SEM (cell line): Measurements from ENCODE around the genes DCT, GPR180 and SOX21.

DNA sequence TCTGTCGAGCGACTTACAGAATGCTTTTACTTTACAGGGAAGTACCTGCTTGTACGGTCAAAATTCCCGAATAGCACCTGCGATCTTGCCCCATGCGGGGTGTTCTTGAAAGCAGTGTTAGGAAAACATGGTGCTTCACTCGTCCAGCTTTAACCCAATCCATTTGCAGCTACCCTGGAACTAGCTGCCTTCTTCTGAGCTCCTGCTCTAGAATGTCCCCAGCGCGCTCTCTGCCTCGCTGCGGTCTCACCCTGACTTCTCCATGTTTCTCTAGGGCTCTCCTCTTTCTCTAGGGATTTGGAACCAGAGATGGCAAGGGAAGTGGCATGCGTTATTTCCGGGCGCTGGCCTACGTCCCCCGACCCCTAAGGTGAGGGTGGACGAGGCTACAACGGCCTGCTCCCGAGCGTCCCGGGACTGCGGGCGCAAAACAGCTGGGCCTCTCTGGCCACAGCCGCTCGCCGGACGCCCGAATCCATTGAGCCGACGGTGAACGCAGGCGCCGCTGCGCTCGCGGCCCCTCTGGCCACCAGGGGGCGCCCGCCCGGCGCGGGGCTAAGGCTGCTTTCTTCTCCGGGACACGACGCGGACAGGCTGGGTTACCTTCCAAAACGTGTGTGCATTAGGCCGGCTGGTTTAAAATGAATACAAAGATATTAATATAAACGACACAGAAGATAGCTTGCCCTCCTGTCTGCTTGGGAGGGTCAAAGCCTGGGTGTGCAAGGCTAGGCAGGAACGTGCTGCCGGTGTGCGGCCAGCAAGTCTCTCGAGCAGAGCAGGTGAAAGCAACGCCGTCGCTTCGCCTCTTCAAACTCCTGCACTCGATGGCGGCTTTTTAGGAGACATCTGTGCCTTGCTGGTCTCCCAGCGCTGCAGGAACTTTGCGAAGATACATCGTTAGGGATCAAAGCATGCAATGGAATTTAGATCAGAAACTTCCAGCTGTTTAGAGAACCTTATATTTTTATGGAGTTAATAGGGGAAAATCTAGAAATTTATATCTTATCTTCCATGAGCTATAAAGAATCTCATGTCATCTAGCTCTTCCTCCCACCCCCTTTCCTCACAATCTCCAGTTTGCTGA, 1.9 kb upstream of the SPRY2 start:
- PRO-cap = bidirectional peak, plus-strand start at position 566 of the sequence, minus-strand start at position 480 of the sequence; bidirectional peak, plus-strand start at position 823 of the sequence, minus-strand start at position 829 of the sequence

DNA sequence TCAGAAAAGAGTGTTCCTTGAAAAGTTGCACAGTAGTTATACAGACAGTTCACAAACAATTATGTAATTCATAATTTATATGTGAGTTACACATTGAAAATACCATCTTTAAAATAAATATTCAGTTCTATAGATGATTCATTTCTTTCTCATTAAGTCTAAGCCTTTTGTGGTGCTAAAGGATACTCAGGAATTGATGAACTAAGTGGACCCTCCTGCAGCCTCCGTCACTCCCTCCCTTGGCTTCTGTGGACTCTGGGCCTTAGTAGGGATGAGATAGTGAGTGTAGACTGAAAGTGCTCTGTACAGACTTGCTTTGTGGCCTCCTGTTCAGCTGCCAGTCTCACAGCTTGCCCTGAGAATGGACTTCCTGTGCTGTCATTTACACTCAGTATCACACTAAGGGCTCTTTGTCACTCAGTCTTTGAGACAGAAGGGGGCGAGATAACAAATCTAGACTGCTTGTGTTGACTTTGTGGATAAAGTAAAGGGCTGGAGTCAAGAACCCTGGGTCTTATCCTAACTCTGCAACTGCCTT, 20.8 kb upstream of the SPRY2 start:
- PRO-cap = unidirectional peak, minus-strand start at position 363 of the sequence

- PRO-cap = no peak
Measured at GRCh38 chr13:80547891-80548398, 207.0 kb upstream of the SPRY2 start.

DNA sequence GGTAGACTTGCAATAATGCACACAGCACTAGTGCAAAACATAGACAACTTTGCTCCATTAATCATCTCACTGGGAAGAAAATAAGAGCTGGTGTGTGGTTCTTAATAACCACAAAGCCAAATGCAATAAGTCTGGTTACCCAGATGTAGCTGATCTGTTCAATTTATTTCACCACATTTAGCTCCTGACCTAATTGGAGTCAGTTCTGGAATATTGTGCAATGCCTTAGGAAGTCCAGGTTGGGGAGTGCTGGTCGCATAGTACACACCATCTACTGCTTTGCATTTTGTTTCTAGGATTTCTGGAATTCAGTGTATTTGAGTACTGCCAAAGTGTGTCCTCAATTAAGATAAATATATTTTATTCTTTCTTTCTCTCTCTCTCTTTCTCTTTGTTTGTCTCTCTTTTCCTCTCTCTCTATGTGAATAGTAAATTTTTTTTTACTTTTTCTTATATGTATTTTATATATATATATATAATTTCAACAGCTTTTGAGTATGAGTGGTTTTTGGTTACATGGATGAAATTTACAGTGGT, 483.4 kb upstream of the SPRY2 start:
- PRO-cap = no peak

- PRO-cap = no peak
Measured at GRCh38 chr13:81689814-81690204, 1348.9 kb upstream of the SPRY2 start.

GRCh38 chr13:86986377-86986823, 684.8 kb upstream of the SLITRK5 start:
- PRO-cap = no peak

DNA sequence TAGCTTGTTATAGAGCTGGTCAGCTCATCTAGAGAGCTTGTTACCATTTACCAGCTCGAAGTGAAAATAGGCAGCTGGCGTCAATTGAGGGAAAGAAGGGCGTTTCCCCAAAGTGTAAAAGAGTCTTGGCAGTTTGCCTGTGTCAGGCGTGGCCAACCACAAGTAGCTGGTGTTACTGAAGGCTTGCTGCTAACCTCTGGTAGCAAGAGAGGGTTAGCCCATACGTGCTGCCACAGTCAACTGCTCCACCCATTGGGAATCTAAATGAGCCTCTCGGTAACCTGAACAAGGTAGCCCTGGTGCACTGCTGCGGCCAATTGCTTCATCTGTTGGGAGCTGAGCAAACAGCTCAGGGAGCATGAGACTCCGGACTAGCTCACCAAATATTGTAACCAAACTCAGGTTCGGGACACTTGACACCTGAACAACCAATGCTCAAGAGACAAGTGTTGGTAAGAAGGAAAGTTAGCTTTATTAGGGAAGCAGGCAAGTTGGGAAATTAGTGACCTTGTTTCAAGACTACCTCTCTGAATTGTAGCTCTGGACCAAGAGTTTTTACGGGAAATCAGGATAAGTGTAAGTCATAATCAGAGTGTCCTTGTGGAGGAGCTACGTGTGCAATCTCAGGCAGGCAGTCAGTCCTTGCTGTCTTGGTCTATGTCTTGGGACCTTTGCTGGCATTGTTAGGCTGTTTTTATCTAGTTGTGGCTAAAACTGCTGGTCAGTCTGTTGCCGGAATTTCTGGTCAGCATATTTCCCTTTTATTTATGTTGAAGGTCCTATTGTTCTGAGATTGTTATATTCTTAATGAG, 314.7 kb upstream of the SLITRK5 start:
- PRO-cap = no peak

DNA sequence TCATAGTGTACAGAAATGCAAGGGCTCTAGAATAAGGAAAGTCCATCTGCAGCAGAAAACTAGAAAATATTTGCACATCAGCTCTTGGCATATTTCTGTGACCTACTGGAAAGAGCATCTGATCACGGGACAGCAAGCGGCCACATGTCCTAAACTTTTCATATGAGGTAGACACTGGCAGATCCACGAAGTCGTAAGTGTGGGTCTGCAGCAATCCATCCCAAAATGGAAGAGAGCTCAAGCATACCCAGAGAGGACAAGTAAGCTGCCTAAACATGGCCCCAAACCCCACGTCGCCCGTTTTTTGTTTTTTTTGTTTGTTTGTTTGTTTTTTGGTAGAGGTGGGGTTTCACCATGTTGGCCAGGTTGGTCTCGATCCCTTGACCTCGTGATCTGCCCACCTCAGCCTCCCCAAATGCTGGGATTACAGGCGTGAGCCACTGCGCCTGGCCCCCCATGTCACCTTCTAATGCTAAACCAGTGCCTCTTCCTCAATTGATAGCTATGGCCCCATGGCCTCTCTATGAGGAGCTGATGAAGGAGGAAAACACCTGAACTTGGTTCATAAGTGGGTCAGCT, 49.5 kb downstream of the SLITRK5 start:
- PRO-cap = no peak

- PRO-cap = no peak
Measured at GRCh38 chr13:90495499-90495807, 903.0 kb upstream of the GPC5 start.

DNA sequence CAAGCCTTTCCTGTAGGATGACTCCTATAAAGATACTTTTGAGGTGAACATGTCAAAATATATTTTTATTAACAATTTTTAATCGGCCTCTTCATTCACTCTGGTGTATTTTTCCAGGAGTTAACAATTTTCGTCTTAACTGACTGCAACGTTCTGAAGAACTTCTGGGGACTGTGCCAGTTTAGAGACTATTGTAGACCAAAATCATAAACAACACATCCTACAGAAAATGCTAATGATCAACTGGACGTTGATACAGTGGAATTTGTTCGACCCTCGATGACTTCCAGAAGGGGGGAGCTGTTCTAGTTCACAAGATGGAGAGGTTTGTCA, 264.0 kb upstream of the GPC5 start:
- PRO-cap = no peak

DNA sequence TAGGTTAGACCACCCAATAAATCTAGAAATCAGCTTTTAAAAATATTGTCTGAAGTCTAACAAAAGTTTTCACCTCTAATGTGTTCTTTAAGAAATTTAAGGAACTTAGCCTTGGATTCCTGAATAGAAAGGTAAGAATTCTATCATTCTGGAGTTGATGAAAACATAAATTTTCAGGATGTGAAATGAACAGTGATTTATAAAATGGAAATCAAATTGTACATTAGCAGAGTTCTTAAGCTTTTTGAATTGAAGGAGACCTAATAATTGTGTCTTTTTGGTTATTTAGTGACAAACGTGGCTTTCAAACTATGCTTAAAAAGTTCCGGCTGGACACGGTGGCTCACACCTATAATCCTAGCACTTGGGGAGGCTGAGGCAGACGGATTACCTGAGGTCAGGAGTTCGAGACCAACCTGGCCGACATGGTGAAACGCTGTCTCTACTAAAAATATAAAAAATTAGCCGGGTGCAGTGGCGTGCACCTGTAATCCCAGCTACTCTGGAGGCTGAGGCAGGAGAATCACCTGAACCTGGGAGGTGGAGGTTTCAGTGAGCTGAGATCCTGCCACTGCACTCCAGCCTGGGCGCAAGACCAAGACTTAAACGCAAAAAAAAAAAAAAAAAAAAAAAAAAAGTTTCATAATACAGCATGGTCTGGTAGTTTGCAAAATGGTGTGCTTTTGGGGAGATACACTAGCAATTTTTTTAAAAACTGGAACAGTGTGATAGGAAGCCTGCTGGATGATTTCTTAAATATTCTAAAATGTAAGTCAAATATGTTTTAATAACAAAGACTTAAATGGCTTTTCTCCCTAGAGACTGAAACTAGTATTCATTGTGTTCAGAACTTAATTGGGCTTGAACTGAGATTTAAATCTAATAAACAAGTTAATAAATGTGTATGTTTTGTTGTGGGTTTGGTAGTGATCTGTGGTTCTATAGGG, 45.6 kb upstream of the GPC5 start:
- PRO-cap = no peak

- PRO-cap = no peak
Measured at GRCh38 chr13:91385361-91385664, 13.1 kb upstream of the GPC5 start.

GRCh38 chr13:92752375-92752971, 474.1 kb upstream of the GPC6 start:
- PRO-cap = no peak

- PRO-cap = bidirectional peak, plus-strand start at chr13:92806434, minus-strand start at chr13:92806372
Measured at GRCh38 chr13:92806302-92806736, 420.3 kb upstream of the GPC6 start.

DNA sequence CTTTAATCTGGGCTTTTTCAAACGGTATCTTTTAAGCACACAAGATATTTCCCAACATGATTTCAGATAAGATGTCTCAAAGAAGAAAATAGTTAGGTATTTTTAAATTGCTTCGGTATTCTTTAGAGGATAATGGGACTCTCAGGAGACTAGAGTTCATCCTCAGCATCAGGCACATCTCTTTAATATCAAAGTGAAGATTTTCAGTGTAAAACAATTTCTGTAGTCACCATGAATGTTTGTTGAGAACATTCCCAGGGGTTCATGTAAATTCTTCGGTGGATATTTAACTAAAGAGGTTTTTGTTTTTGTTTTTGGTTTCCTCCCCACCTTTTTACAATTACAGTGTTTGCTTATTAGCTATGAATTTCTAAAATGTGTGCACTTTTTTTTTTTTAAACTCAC, 2.7 kb downstream of the GPC6 start:
- PRO-cap = no peak

DNA sequence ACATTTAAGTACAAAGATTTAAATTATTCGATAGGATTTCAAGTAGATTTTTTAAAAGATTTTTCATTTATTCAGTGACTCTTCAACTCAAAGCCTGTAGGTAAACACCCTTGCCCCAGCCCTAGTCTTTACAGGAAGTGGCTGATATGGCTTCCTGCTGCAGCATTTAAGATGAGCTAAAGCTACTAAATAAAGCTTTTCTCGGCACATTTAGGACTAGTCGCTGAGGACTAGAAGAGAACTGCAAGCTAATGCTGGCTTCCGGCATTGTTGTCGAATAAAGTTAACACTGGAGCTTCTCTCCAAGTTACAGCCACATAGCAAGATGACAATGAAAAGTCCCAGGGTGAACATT, 155.7 kb downstream of the DCT start:
- PRO-cap = bidirectional peak, plus-strand start at position 207 of the sequence, minus-strand start at position 139 of the sequence

DNA sequence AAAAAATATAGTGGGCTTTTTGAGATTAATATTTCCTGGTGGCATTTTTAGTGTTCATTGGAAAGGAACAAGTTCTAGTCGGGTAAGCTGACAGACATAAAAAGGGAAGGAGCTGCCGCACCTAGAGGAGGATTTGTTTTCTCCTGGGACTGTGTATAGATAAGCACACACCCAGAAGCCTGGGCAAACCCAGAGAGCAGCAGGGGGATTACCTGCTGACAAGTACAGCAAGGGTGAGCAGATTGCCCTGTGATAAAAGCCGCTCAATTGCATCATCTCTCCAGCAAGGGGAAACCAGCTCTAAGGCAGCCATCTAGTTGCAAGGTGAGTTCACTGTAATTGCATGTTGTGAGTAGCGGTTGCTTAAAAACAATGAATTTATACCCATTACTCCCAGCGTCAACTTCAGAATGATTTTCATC, 46.1 kb downstream of the DCT start:
- PRO-cap = no peak

DNA sequence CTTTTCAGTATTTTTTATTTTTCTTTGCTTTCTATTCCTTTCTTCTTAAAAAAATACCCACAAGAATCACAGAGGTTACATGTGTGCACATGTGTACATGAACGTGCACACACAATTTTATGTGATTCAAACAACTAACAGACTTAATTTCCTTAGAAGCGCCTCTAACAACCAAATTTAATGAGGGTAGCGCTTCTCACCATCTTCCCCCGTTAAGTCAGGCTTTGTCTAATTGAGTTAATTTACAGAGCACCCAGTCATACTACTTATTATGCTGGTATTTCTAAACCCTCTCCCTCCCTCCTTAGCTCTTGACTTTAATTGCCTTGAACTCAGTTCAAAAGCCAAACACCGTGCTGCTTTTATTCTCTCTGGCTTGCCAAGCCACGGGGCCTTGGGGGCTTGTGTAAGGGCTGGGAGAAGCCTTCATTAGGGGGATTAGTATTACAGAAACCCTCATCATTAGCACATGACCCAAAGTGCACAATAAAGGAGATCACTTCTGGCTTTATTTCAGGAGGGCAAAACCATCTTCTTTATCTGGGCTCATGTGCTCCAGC, at the start of gene DCT:
DCT (minus strand) TSS at position 338 of the 560 bp plus-strand sequence.
- PRO-cap = no peak

GRCh38 chr13:94601441-94602500, at the start of gene GPR180:
Gene GPR180 (plus strand): TSS chr13:94601857.
- PRO-cap = bidirectional peak, plus-strand start at chr13:94601894, minus-strand start at chr13:94601605

- PRO-cap = no peak
Measured at GRCh38 chr13:94712165-94712767, at the start of gene SOX21. Gene SOX21 (minus strand): TSS chr13:94712545.